Metastatic Liver Carcinoma in the Adrenal Gland (tissue), 2 donors: ENCODE measurements around the genes TNFSF13 and KRBA2.

- PRO-cap, 2 experiments: no peak in any of the 2 experiments
These were observed at the start of gene TNFSF13 for GRCh38 chr17:7558592-7559756. Gene TNFSF13 (plus strand): TSS chr17:7558750.

DNA sequence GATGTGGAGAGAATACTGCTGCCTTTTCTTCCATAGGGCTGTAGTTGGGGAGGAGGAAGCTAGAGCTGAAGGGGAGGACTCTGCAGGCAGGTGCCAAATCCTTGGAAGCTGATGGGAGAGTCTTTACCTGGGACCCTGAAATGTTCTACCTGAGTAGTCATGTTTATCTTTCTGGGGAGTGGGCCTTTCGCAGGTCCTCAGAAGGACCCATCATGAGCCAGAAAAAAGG is 3.3 kb downstream of the SENP3 start:
- PRO-cap, 2 experiments: no peak in any of the 2 experiments

GRCh38 chr17:7669041-7669572 is 18.2 kb downstream of the TP53 start:
- PRO-cap, 2 experiments: no peak in any of the 2 experiments

DNA sequence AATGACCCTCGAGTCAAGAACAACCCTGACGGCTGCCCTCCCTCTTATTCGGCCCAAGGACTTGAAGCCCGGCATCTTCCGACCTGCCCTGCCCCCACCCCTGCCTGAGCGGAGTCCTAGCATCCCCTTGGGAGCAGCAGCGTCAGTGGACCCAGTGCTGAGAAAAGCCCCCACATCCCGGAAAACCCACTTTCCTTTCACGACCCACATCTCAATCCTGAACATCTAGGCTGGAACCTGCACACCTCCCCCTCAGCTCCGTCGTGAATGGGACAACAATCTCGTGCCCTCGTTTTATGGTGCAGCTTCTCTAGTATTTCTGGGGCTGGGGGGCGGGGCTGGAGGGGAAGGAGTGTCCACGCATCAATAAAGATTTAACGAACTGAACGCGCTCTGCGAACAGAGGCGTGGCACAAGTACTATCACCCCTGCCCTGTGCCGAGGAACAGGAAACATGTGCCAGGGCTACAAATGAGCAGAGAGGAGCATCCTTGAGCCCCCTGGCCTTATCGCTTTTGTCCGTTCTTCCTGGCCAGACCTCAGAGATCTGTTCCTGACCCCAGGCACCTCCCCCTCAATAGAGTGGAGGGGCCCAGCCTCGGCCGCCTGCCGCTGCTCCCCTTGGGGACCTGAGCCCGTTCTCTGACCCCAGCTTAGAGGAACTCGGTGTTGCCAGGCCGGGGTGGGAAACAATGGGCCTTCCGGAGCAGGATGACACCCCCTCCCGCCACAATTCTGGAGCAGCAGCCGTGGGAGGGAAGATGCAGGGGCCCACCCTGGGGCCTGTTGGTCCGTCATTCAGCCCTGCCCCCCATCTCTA is 1.1 kb downstream of the TMEM88 start:
- PRO-cap, 2 experiments: no peak in any of the 2 experiments

DNA sequence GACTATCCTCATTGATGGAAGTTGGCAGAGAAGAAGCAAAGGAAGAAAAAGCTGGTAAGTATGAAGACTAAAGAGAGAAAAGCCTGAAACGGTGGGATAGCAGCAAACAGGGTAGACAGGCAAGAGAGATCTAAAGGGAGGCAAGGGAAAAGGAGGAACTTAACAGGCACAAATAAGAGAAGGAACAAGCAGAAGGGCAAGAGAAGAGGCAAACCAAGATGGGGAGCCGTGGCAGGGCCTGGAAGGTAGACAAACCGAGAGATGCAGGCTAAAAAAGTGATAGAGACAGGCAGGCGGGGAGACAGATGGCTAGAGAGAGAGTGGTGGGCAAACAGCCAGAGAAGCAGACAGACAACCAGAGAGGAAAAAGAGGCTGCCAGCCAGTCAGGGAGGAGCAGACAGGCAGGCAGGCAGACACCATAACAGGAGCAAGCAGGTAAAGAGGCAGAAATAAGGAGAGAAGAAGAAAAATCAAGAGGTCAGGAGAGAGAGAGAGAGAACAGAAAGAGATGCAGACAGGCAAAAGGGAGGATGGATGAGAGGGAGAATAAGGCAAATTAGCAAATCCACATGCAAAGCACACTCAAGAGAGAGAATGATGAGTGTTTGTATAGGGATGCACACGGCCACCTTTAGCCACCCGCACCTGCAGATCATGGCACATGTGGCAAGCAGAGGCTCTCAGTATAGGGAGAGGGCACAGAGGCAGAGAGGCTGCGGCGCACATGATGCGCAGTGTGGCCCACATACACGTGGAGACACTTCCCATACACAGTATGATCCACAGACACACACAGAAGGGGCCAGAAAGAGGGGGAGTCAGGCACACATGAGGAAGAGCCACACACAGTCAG is 6.8 kb upstream of the CHD3 start:
- PRO-cap, 2 experiments: no peak in any of the 2 experiments

- PRO-cap, 2 experiments: no peak in any of the 2 experiments
These were observed 2.1 kb downstream of the CHD3 start for GRCh38 chr17:7890489-7891226.

GRCh38 chr17:7932931-7933526 is 1.0 kb downstream of the CNTROB start:
- PRO-cap, 2 experiments: peak in 1 of 2 experiments; most common minus-strand start chr17:7933081 (in 1)

DNA sequence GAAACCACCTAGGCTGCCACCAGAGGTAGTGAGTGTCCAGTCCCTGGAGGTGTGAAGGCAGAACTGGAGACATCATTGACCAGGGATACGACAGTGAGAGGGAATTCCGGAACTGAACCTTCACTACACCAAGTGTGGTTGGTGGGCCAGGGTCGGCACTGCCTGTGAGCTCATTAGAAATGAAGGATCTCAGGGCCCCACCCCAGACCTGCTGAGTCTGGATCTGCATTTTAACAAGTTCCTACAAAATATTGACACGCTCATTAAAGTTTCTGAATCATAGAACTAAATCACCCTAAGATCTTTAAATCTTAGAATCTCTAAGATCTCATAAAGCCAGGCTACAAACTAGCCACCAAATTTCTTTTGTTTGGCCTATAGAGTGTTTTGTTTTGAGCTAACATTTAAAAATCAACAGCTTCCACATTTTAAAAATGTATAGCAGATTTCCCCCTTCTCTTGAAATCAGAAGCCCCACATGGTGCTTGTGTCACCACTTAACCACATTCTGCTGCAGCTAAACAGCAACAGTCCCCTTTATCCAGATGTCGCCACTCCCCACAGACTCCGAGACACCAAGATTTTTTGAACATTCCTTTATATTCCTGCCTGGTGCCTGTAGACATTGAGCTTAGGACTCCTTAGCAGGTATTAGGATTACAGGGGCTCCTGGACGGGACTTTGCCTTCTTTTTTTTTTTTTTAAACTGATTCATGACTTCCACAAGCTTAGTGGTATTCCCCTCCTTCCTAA is 15.9 kb downstream of the GUCY2D start:
- PRO-cap, 2 experiments: no peak in any of the 2 experiments

GRCh38 chr17:8090857-8091803 is 3.6 kb upstream of the ALOX12B start:
- PRO-cap, 2 experiments: no peak in any of the 2 experiments

- PRO-cap, 2 experiments: peak in 2 of 2 experiments; most common plus-strand start chr17:8139117 (in 1); most common minus-strand start chr17:8138991 (in 2)
These were observed 13.5 kb downstream of the PER1 start for GRCh38 chr17:8138566-8139289.

GRCh38 chr17:8141095-8141651 is 11.0 kb downstream of the PER1 start:
- PRO-cap, 2 experiments: no peak in any of the 2 experiments

DNA sequence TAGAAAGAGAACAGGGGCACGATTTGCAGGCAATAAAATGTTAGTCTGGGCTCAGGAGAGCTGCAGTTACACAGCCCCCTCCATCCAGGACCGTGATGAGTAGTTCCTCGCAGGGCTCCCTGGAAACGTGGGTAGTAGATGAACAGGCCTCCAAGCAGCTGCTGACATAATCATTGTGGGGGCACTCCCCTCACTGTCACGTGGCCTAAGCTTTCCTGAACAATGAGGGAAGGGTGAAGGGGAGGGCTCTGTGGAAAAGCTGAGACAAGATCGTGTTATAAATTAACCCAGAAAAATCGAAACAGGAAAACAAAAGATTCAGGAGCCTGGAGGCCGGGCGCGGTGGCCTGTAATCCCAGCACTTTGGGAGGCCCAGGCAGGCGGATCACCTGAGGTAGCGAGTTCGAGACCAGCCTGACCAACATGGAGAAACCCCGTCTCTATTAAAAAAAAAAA is 1.4 kb upstream of the PER1 start:
- PRO-cap, 2 experiments: peak in 2 of 2 experiments; most common plus-strand start position 307 of the sequence (in 2); most common minus-strand start position 101 of the sequence (in 1)

GRCh38 chr17:8186563-8186959 is 3.4 kb downstream of the BORCS6 start:
- PRO-cap, 2 experiments: no peak in any of the 2 experiments

GRCh38 chr17:8206599-8207354 is 3.6 kb downstream of the AURKB start:
- PRO-cap, 2 experiments: no peak in any of the 2 experiments

- PRO-cap, 2 experiments: no peak in any of the 2 experiments
These were observed 11.1 kb downstream of the KRBA2 start for GRCh38 chr17:8365428-8365694.

DNA sequence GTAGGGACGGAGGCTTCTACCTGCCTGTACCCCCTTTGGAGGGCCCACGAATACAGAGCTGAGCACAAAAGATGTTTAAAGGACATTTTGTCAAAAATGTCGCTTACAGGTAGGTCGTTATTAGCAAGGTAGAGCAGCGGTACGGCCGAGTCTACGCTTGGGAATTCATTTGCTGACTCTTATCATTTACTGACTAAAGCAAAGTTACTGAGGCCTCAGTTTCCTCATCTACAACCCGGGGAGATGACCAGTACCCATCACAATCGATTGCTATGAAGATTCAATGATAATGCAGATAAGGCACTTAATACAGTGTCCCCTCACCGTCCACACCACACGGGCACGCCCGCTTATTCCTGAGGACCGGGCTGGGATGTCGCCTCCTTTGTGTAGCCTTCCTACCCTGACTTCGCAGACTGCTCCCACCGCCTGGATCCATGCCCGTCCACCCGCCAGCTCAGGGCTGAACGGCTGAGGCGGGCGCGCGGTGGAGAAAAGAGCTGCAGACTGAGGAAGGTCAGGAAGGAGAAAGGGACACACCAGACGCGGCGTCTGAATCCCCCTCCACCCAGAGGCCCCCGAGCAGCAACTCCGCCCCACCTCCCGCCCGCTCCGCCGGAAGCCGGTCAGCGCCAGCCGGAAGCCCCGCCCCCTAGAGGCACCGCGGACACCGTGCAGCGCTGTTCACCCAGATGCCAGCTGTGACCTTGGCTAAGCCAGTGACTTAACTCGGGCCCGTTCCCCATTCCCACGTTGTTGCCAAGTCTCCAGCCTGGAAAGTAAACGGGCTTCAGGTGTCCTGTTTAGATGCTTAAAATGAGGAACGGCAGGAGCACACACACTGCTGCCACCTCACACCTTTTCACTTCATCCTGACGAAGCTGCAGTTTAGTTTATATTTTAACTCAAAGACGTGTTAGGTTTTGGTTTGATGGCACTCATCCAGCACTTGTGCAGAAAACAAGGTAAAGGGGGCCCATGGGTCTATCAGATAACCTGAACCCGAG is at the start of gene KRBA2:
TSS of gene KRBA2 (minus strand) at position 593 of the 1,007 bp plus-strand sequence.
- PRO-cap, 2 experiments: peak in 2 of 2 experiments; most common plus-strand start position 655 of the sequence (in 1); most common minus-strand start position 614 of the sequence (in 2)

- PRO-cap, 2 experiments: no peak in any of the 2 experiments
These were observed 10.8 kb upstream of the RNF222 start for GRCh38 chr17:8408300-8409023.

- PRO-cap, 2 experiments: peak in 2 of 2 experiments; most common minus-strand start chr17:8435649 (in 2)
These were observed 302 bp upstream of the NDEL1 start for GRCh38 chr17:8435411-8435753.

DNA sequence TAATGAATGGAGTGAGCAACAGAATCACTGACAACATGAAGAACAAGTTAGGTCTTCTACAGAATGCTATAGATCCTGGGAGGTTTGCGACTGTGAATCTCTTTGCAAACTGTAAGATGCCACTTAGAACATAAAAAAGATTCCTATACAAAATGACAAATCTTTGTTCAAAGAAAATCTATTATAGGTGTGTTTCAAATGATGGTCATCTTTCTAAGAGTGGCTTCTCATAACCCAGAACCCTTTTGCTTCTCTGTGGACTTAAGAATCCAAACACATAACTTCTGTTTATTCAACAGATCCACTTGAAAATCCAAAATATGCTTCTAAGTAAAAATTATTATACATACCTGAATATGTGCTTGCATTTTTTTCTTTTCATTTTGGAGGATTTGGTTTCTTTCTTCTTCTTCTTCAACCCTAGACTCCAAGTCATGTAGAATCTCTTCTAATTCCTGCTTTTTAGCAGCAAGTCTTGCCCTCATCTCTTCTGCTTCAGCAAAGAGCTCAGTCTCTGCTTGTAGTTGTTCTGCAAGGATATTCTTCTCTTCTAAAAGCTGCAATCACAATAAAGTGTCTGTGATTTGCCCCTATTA is 76.5 kb downstream of the NDEL1 start:
- PRO-cap, 2 experiments: no peak in any of the 2 experiments

DNA sequence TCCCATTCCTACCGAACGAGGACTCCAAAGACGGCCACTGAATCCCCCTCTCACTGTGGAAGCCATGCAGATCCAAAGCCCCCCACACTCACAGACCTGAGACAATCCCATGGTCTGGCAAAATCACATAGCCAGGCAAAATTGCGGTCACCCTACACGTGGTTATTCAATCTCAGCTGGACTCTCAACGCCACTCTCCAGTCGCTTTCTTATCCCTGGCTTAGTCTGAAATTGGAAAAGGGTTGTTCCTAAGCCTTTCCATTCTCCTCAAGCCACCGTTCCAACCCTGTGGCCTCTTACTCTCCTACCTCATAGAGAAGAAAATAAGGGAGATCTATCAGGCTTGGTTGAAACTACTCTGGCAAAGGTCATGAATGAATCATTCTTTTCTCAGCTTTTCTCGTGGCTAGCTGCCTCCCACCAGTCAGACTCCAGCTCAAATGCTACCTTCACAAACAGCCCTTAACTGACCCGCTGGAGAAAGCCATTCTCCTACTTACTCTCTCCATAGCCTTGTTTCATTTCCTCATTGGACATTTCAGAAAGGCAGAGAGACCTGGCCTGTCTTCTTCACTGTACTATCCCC is 9.1 kb downstream of the MYH10 start:
- PRO-cap, 2 experiments: no peak in any of the 2 experiments